SJSA1 (cell line): ENCODE results near the genes APOOL, KLHL4, FAM133A, TIMM8A and RPL36A.

- RAMPAGE, long total RNA, result no peak
Observed at GRCh38 chrX:81258964-81259470, 57.1 kb downstream of the SH3BGRL start.

DNA sequence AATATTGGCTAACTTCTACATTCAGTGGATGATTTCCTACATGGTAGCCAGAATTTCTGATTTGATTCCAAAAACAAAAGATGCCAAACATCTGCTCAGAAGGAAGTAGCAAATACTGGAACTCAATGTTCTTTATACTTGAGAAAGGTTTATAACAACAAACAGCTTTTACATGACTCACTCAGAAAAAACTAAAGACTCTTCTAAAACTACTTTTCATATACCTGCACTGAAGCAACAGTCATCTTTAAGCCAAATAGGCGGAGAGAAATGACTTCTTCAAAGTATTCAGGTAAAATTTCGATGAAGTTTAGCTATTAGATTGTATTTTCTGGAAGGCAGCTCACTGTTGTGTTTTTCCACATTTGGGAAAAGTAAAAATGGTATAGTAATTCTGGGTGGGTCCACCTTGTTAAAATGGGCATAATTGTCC lies 750.4 kb upstream of the POU3F4 start:
- RAMPAGE, long total RNA, result no peak

GRCh38 chrX:84182558-84182914 lies 5.5 kb downstream of the RPS6KA6 start:
- RAMPAGE, long total RNA, result no peak

DNA sequence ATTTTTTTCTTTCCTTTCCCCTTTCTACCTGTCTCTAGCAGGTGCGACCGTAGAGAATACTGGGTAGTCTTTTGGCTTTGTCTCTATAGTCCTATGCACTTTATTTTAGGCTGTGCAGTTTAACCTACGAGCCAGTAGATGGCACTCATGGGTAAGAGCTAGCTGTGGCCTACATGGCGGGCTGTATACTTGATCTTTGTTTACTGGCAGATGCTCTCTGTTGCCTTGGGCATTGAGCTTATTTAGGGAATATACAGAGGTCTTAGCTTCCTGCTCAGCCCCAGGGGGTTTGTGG lies 227.5 kb upstream of the HDX start:
- RAMPAGE, long total RNA, result no peak

GRCh38 chrX:85003598-85004317 lies at the start of gene APOOL:
Gene APOOL, plus strand, starts transcription at chrX:85003877.
- RAMPAGE, long total RNA, result no peak

DNA sequence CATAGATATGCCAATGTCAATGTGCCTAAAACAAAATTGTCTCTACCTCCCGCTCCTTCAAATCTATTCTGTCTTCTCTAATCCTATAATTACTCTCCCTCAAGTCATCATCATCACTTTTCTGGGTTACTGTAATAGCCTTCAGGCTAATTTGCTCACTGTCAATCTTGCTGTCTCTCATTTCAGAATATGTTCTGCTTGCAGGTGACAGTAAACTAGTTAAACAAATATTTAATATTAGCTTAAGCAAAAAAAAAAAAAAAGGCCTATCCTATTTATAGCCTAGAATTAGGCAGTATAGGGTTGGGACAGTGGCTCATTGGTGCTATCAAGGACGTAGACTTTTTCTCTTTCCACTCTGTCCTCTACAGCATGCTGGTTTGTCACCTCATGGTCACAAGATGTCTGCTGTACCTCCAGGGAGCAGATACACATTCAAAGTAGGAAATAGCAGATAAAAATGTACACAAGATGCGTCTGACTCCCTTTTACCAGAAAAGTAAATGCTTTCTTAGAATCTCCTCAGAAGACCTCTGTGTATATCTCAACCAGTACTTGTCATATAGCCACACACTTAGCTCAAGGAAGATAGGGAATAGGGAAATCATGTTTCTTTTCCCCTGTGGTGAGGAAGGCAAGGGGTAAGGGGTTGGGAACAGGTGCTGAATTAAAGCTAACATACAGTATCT lies 86.2 kb downstream of the APOOL start:
- RAMPAGE, long total RNA, result no peak

GRCh38 chrX:85244359-85245434 lies 906 bp downstream of the ZNF711 start:
- RAMPAGE, long total RNA, result no peak

DNA sequence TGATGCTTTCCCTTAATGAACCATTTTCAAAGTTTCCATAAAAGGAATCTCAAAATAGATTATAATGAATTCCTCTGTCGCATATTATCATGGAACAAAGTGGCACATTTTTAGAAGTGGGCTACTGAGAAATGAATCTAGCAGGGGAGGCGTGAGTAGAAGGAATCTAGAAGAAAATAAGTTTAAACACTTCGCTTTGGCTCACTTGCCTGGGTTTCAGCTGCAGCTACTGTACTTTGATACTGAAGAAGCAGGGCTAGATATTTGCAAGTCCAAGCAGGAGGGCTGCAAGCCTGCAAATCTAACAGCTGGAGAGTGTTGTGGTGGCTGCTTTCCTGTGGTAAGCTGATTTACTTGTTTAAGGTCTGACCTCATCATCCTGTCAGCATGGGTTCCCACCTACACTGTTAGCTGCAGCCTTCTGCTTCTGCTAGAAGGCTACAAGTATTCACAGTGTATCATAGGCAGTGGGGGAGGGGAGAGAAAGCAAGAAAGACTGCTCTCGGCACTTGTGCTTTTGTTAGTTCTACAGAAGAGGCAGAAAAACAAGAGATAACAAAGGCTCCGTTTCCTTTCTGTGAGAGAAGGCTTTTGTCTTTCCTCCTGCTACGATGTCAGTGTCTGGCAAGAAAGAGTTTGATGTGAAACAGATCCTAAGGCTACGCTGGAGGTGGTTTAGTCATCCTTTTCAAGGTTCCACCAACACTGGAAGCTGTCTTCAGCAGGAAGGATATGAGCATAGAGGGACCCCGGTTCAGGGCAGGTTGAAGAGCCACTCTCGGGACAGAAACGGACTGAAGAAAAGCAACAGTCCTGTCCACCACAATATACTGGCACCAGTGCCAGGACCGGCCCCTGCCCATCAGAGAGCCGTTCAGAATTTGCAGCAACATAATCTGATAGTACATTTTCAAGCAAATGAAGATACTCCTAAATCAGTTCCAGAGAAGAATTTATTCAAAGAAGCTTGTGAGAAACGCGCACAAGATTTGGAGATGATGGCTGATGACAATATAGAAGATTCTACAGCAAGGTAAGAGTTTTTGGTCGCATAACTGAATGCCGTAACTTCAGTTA lies at the start of gene KLHL4:
Gene KLHL4, plus strand, starts transcription at position 520 of the 1,077 bp plus-strand sequence.
- RAMPAGE, long total RNA, result start-site peak on the plus strand centred at position 550 of the sequence, 90 bp wide, 42 and 30 reads in 2 replicates; start-site peak on the plus strand centred at position 732 of the sequence, 181 bp wide, 55 and 42 reads in 2 replicates

DNA sequence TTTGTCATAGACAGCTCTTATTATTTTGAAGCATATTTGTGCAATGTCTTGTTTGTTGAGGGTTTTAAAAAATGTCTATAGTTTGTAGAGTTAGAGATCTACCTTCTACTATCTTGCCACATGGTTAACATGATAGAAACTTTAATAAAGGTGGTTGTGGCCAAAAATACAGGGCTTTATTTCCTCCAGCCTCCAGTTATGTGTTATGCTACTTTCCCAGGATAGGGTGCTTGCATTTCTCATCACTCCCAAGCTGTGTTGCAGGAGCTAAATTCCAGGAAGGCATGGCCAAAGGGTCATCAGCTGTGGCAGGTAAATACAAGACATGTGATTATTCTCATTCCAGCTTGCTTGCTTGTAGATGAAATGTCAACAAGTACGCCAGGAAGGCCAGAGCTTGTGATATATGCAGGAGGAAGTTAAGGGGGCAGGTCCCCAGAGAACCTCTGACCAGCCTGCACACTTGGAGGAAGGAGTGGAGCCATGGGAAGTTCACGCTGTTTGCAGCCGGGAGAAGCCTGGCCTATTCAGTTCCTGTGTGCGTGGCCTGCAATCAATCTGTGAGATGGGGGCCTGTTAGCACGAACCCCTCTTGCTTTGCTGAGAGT lies 142.3 kb upstream of the CPXCR1 start:
- RAMPAGE, long total RNA, result no peak

GRCh38 chrX:93627215-93627414 lies 46.3 kb downstream of the NAP1L3 start:
- RAMPAGE, long total RNA, result no peak

GRCh38 chrX:93673847-93674558 lies at the start of gene FAM133A:
Gene FAM133A, plus strand, starts transcription at chrX:93674206.
- RAMPAGE, long total RNA, result no peak

GRCh38 chrX:93696129-93696421 lies 22.1 kb downstream of the FAM133A start:
- RAMPAGE, long total RNA, result no peak

- RAMPAGE, long total RNA, result no peak
Observed at GRCh38 chrX:97181888-97182190, 298.1 kb downstream of the RPA4 start.

- RAMPAGE, long total RNA, result no peak
Observed at GRCh38 chrX:97201346-97201839, 317.7 kb downstream of the RPA4 start.

DNA sequence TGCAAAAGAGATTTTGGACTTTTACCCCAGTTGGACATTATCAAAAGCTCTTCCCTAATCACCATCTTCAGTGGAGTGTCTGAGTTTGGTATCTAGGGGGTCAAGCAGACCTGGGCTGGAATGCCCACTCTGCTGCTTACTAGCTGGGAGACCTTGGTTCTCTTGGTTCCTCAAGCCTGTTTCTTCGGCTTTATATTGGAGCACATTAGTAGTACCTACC lies 4.7 kb downstream of the SRPX2 start:
- RAMPAGE, long total RNA, result no peak

DNA sequence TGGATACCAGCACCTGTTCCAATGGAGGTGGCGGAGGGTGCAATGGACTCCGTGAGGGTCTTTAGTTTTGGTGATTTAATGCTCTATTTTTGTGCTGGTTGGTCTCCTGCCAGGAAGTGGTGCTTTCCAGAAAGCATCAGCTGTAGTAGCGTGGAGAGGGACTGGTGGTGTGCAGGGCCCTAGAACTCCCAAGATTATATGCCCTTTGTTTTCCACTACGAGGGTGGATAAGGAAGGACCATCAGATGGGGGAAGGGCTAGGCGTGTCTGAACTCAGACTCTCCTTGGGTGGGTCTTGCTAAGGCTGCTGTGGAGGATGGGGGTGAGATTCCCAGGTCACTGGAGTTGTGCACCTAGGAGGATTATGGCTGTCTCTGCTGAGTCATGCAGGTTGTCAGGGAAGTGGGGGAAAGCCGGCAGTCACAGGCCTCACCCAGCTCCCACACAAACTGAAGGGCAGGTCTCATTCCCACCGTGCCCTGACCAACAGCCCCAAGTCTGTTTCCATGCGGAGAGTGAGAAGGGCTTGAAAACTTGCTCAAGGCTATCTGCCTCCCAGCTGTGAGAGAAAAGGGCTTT lies 8.0 kb upstream of the CSTF2 start:
- RAMPAGE, long total RNA, result no peak

GRCh38 chrX:101348279-101349297 lies at the start of gene TIMM8A:
Gene TIMM8A, minus strand, starts transcription at chrX:101348742.
- RAMPAGE, long total RNA, result start-site peak on the minus strand at chrX:101348706-101348721, 45 and 19 reads in 2 replicates

DNA sequence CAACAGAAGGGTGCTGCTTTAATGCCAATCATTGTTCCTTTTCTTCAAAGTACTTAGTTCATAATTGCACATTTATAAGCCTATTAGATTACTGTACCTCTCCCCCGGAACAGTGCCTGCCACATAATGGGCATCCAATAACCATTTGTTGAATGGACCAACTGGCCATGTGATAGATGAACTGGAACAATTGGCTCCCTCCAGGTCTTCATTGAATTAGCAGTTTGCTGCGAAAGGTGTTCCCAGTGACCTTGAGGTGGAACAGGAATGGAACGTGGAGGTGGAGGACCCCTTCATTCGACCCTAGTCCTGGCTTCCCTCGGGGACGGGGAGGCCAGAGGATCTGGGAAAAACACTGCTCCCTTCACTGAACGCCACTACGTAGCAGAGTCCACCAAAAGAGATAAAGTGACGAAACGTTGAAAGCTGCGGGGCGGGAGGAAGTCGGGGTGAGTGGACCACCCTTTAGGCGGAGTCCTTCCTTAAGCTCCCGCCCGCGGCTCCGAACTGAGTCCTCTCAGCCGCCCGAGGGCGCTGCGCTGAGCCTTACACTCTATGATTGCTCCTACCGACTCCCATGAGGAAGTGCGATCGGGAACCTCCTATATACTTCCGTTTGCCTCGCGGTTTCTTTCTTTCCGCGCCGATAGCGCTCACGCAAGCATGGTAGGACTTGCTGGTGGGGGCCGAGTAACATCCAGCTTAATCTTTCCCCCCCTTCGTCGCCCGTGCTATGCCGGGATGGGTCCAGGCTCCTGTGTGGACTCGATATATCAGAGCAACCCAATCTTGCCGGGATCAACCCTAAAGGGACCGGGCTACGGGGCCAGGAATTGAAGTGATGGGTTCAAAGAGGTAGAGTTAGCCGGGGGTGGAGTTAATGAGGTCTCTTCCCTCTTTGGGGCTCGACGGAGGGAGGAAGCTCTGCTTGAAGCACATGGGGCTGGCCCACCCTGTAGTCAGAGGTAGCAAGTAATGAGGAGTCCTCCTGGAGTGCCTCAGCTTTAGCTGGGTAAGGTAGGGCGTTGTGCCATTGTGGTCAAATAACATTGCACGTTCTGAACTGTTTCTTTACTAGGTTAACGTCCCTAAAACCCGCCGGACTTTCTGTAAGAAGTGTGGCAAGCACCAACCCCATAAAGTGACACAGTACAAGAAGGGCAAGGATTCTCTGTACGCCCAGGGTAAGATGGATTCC lies at the start of gene RPL36A:
Gene RPL36A, plus strand, starts transcription at position 631 of the 1,198 bp plus-strand sequence.
- RAMPAGE, long total RNA, result start-site peak on the plus strand centred at position 636 of the sequence, 20 bp wide, 628 and 488 reads in 2 replicates

DNA sequence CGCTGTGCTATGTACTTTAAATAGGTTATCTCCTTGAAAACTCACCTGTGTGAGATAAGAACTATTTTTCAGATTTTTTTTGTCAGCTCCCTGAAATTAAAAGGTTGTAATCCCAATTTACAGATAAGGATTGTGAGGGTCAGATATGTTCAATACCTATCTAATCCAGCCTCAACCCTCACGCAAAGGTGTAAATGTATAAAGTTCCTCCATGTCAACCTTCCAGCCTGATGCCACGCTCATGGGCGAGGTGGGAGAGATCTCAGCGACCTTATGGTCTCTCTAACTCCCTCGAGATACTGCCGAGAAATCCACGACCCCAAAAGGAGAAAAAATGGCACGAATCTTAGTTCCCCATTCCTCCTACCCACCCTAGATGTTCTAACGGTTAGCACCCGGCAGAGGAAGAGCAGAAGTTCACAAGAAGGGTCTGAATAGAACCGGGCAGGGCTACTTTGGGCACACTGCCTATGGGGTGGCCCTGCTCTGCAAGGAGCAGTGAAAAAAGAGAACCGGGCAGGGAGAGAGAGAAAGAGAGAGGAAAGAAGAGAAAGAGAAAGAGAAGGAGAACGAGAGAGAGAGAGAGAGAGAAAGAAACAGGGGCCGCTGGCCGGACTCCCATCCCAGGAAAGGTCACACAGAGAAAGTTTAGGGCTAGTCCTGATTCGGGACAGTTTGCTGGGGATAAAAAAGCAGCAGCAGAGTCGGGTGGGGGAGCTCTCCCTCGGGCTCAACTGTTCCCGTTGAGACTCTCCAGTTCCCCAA lies 652 bp downstream of the GLA start:
- RAMPAGE, long total RNA, result no peak

DNA sequence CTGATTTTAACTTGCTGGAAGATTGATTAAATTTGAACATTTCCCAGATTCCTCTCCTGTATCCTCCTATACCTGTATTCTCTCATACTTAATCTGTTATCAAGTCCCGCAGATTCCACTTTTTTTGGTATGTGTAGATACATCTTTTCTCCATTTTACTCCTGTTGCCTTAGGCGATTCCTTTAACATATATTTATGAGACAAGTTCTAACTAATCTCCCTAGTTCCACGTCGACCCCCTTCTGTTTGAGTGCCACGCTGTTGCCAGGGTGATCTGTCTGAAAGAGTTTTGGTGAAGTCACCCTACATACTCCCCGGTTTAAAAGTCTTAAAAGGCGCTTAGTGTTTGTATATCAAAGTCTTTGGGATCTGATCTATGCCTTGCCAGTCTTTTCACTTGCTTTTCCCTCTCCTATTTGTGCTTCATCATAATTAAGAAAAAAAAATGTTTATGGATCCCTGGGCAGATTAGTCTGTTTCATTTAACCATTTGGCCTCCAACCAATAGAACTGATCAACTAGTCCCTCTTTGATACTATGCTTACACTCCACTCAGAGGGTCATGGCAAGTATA lies 2.5 kb downstream of the HNRNPH2 start:
- RAMPAGE, long total RNA, result no peak